ENCODE measurements around the gene PLEKHG7.

DNA sequence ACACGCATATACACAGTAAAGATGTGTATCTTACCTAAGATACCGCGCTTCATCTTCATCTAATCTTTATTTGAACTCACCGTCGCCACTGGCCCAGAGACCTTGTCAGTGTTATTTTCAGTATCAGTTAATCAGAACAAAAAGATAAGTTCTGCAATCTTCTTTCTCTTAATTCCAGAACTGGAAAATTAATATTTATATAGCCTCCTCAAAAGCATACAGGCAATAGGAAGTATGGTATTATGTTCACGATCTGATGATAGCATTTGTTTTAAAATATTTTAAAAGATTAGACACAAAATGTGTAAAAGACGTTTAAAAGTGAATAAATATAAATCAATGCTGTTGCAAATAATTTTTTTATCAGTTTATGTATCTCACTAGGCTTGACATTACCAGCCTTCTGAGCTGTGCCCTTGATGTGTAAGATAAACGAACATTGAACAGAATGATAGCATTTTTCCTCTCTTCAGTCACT is 1.9 kb upstream of the ATP2B1 start:
- PRO-cap: no peak

GRCh38 chr12:89752346-89752660 is 43.7 kb upstream of the ATP2B1 start:
- PRO-cap: no peak

DNA sequence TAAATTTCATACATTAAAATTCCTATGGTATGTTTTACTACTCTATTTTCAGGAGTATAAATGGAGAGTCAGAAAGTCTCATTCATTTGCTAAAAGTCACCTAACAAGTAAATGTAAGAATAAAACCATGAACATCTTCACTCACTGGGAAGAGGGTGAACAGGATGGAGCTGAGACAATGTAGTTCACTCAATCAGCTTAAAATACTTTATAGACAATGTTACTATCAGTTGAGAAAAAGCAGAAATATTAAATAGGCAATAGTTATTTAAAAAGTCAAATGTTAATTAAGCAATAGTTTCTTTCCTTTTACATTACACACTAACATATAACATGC is 1.9 kb upstream of the LUM start:
- PRO-cap: no peak

DNA sequence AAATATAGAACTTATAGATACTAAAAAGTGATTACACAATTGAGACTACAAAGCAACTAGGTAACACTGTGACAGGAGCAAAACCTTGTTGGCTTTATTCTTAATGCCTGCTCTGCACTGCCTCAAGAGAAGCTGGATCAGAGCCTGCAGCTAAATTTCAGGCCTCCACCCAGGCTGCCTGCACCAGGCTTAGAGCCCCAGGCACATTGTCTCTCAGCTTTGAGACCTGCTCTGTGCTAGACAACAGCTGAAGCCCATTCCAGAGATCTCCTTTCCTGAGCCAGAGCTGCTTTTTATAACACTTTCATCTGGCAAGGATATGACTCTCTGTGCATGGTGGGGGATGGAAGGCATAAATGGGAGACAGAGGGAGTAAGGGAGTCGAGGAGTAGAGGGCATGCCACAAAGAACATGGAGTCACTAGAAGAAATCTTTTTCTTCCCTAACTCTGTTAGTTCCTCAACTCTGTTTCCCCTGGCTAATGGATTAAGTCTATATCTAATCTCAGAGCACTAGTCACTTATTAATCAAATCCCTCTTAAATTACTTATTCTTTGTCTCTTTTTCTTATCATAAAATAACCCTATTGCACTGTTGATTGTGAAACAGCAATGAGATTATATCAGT is 27.1 kb upstream of the LUM start:
- PRO-cap: no peak

DNA sequence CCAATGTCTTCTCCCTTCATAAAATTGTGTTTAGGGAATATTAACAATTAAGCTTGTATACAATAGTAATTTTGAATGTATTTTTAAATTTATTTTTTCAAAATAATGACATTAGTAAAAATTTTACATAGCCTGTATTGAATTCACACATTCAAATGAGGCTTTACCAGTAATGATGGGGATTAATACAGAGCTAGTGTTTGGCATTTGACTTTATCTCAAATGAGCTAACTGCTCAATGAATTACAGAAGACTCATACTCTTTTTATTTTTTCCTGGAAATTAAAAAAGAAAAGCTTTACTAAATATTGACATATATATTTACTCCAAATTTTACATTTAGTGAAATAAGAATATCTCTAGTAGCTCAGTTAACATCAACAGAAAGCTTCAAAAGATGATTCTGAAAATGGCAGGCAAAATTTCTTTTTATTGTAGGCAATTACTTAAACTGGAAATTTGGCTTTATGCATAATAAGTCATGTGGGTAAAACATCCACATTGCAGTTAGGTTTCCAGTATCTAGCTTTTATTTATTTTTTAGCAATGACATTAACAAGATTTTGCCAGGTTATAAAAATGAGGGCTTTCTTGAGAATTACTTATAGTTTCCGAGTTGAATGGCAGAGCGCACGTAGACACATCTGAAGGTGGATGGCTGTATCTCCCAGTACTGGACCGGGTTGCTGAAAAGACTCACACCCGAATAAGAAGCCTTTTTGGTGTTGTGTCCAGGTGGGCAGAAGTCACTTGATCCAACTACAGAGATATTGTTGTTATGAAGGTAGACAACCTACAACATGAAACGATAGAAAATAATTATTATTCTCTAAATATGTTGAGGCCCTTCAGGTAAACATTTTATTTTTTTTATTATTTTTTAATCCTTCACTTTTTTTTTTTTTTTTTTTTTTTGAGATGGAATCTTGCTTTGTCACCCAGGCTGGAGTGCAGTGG is 34.4 kb upstream of the LUM start:
- PRO-cap: no peak

GRCh38 chr12:91239478-91240111 is 57.0 kb upstream of the DCN start:
- PRO-cap: no peak

GRCh38 chr12:91327871-91328236 is 145.2 kb upstream of the DCN start:
- PRO-cap: no peak

- PRO-cap: no peak
These were observed 480.7 kb upstream of the DCN start for GRCh38 chr12:91663286-91663737.

DNA sequence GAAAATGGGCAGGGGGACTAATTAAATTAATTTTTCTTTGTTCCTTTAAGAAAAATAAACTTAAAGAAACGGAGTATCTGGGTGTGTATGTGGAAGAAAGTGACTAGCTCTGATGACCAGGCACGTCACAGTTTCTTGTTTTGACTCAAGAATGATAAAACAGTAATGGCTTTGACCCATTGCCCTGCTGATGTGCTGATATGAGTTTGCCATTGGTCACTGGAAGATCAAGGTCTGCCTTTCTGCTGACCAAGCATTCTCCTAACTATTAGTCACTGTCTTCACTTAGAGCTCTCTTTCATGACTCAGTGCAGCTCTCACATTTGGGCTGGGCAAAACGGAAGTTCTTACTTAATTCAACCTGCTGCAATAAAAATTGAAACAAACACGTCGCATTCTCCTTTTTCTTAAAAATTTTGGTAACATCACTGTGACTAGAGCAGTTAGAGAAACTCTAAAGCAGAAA is 366.7 kb downstream of the BTG1 start:
- PRO-cap: no peak

- PRO-cap: no peak
These were observed 192.8 kb downstream of the BTG1 start for GRCh38 chr12:91952730-91953440.

- PRO-cap: no peak
These were observed 54.4 kb downstream of the BTG1 start for GRCh38 chr12:92091067-92091899.

DNA sequence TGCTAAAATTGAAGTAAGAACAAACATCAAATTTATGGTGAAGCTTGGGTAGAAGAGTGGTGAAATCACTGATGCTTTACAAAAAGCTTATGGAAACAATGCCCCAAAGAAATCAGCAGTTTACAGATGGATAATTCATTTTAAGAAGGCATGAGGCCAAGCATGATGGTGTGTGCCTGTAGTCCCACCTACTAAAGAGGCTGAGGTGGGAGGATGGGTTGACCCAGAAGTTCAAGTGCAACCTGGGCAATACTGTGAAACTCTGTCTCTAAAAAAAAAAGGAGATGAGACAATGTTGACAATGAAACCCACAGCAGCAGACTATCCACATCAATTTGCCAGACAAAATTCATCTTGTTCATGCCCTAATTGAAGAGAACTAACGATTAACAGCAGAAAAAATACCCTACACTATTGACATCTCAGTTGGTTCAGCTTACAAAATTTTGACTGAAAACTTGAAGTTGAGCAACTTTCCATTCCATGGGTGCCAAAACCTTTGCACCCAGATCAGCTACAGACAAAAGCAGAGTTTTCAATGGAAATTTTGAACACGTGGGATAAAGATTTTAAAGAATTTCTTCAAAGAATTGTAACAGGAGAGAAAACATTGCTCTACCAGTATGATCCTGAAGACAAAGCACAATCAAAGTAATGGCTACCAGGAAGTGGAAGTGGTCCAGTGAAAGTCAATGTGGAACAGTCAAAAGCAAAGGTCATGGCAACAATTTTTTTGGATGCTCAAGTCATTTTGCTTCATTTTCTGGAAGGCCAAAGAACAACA is 26.7 kb downstream of the BTG1 start:
- PRO-cap: no peak

GRCh38 chr12:92132988-92133698 is 12.5 kb downstream of the BTG1 start:
- PRO-cap: no peak

DNA sequence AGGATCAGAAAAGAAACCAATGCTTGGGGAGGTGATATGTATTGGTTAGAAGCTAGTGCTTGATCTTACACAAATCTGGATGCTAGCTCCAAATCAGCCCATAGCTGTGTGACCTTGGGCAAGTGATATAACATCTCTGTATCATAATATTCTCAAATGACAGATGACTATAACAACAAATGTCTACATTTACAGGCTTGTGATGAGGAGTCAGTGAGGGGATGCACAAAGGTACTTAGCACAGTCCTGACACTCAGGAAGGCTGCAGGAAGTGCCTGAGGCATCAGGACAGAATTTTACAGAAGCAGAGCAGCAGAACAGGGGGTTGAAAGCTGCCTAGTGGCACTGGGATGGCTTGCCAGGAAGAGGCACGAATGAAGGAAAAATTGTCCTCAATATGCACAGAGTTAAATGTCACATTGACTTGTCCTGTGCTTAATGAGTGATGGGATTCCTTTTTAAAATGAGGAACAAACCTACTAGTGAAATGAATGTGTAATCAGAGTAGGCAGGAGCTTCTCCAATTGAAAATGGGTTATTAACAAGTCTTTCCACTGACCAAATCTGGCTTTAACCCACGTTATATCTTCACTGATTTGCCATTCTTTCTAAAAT is 11.8 kb downstream of the BTG1 start:
- PRO-cap: no peak

DNA sequence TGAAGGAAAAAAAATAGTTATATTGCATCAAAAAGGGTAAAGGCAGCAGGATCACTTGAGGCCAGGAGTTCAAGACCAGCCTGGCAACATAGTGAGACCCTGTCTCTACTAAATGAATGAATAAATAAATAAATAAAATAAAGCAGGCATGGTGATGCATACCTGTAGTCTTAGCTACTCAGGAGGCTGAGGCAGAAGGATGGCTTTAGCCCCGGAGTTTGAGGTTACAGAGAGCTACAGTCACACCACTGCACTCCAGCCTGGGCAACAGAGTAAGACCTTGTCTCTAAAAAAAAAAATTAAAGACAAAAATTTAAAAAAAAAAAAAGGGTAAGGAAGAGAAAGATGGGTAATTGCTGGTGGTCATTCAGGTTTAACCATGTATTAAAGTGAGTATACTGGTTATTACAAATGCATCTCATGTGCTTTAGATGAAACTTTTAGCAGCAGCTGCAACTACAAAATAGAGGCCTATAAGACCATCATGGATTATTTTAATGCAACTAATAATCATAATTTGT is 202.3 kb upstream of the BTG1 start:
- PRO-cap: no peak

DNA sequence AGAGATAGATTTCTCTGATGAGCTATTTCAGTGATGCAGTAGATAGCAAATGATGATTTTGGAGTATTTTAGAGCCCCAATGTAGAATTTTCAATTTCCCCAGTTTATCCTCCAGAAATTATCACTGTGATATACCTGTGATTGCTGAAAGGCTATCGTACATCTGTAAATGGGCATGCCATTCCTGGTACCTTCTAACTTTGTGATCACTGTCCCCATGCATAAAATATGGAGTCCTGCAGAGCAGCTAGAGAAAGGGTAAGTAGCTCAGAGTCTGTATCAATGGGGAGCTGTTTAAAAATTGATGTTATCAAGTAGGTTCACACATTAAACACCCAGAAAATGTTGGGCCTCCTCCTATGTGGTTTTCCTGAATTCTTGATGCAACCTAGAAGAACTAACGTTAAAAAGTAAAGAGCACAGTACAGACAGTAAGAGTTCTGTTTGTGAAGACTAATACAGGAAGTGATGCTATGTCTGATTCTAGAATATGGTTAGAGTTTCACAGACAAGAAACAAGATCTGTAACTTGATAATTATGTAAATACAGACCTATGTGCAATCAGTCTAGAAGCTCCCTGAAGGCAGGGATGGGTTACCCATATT is 214.7 kb upstream of the BTG1 start:
- PRO-cap: no peak

DNA sequence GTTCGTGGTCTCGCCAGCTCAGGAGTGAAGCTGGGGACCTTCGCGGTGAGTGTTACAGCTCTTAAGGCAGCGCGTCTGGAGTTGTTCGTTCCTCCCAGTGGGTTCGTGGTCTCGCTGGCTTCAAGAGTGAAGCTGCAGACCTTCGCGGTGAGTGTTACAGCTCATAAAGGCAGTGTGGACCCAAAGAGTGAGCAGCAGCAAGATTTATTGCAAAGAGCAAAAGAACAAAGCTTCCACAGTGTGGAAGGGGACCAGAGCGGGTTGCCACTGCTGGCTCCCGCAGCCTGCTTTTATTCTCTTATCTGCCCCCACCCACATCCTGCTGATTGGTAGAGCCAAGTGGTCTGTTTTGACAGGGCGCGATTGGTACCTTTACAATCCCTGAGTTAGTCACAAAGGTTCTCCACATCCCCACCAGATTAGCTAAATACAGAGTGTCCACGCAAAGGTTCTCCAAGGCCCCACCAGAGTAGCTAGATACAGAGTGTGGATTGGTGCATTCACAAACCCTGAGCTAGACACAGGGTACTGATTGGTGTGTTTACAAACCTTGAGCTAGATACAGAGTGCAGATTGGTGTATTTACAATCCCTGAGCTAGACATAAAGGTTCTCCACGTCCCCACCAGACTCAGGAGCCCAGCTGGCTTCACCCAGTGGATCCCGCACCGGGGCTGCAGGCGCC is 260.3 kb upstream of the BTG1 start:
- PRO-cap: no peak

- PRO-cap: unidirectional peak, minus-strand start at chr12:92539295
These were observed 163.5 kb upstream of the PLEKHG7 start for GRCh38 chr12:92539154-92539835.

- PRO-cap: no peak
These were observed at the start of gene PLEKHG7 for GRCh38 chr12:92702535-92703475. TSS of gene PLEKHG7 (plus strand) at chr12:92702989.

- PRO-cap: no peak
These were observed 76.3 kb downstream of the PLEKHG7 start for GRCh38 chr12:92778940-92779695.